Right common carotid artery plus branches (tissue), 1 donor: ENCODE results near the genes DCTN4, ANXA6, FAT2 and NMUR2.

DNA sequence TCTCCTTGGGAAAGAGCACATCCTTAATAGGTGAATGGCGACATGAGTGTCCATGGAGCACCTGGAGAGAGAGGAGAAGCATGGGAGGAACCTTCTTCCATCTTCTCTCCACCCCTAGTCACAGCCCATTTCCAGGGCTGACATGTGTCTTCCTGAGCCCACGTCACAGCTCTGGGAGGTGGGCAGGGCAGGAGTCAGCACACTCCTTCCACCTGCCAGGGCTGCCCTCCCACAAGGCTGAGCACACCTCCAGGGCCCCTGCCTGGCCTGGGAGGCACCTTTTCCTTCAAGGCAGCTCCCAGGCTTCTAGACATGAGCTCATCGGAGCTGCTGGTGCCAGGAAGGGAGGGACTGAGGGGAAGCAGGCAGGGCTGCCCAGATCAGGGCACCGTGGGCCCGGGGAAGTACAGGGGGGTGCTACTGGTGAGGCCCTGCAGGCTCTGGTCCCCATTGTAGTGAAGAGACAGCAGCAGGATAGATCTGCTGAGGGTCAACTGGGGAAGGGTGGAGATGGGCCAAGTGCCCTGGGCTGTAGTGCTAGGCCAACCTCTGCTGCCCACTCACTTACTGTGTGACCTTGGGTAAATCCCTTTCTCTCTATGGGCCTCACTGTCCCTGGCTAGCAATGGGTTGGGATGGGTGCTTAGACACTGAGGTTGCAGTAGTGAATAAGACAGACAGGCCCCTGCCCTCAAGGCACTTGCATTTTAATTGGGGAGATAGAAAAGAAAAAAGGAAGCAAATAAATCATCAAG is 13.5 kb upstream of the SYNPO start:
- PRO-cap = bidirectional peak, plus-strand start at position 450 of the sequence, minus-strand start at position 308 of the sequence

- PRO-cap = no peak
Observed at GRCh38 chr5:150630904-150631577, 9.4 kb upstream of the SYNPO start.

DNA sequence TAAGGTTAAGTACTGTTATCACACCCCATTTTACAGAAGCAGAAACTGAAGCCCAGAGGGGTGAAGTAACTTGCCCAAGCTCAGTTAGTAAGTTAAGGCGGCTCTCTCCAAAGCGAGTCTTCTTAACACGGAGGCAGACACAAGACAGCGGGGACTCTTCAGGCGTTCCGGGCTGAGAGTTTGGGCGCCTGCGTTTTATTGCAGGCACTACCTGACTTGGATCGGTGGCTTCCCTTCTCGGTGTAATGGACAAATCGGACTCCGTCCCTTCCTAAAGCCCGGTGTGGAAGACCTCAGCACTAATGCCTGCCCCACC is 5.0 kb upstream of the MYOZ3 start:
- PRO-cap = no peak

DNA sequence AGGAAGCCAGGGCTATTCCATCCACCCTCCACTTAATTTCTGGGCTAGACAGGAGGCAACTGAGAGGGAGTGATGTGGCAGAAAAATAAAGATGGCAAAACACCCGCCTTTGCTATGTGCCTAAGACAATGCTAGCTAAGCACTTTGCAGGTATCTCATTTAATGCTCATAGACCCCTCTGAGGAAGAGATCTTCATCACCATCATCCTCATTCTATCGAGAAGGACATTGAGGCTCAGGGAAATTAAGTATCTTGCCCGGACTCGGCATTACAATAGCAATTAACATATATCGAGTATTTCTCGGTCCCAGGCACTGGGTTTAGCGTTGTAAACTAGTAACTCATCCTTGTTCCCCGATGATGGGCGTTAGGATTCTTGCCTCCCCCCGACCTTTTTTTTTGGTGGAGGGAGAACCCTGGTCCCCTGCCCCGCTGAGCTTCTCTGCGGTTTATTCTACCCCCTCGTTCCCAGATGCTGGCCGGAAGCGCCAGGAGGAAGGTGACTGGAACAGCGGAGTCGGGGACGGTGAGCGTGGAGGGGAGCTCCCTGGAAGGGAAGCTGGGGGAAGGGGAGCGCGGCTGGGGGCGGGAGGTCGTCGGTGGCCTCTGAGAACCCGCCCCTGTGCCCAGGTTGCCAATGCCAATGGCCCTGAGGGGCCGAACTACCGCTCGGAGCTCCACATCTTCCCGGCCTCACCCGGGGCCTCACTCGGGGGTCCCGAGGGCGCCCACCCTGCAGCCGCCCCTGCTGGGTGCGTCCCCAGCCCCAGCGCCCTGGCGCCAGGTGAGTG is 10.3 kb downstream of the MYOZ3 start:
- PRO-cap = no peak

- PRO-cap = bidirectional peak, plus-strand start at chr5:150758775, minus-strand start at chr5:150758507; bidirectional peak, plus-strand start at chr5:150759139, minus-strand start at chr5:150759006
Observed at GRCh38 chr5:150758135-150759436, at the start of gene DCTN4. Gene DCTN4, minus strand, starts transcription at chr5:150759017.

- PRO-cap = bidirectional peak, plus-strand start at chr5:150763363, minus-strand start at chr5:150763176; unidirectional peak, plus-strand start at chr5:150763363; bidirectional peak, plus-strand start at chr5:150763537, minus-strand start at chr5:150763450
Observed at GRCh38 chr5:150763118-150763920, 4.5 kb upstream of the DCTN4 start.

DNA sequence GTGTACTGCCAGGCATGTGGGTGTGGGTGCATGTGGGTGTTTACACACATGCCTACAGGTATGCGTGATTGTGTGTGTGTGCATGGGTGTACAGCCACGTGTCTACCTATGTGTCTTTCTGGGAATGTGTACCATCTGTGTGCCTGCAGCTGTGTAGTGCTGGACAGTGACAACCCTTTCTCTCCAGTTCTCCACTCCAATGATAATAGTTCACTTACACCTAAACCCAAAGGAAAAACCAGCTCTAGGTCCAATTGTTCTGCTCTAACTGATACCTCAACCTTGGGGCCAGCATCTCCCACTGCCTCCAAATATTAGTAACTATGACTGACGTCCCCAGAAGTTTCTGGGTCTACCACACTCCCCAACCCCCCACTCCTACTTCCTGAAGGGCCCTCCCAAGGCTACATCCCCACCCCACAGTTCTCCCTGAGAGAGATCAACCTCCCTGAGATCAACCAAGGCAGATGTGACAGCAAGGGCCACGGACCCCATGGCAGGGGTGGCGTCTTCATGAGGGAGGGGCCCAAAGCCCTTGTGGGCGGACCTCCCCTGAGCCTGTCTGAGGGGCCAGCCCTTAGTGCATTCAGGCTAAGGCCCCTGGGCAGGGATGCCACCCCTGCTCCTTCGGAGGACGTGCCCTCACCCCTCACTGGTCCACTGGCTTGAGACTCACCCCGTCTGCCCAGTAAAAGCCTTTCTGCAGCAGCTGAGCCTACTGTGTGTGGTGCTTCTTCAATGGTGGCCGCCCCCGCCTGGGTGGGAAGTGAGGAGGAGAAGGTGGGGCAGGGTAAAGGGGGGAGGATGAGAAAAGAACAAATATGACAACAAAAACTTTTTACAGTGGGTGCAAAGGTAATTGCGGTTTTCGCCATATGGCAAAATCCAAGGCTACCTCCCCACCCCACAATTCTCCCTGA is 8.2 kb downstream of the GPX3 start:
- PRO-cap = no peak

- PRO-cap = no peak
Observed at GRCh38 chr5:151052049-151052394, 28.8 kb downstream of the TNIP1 start.

DNA sequence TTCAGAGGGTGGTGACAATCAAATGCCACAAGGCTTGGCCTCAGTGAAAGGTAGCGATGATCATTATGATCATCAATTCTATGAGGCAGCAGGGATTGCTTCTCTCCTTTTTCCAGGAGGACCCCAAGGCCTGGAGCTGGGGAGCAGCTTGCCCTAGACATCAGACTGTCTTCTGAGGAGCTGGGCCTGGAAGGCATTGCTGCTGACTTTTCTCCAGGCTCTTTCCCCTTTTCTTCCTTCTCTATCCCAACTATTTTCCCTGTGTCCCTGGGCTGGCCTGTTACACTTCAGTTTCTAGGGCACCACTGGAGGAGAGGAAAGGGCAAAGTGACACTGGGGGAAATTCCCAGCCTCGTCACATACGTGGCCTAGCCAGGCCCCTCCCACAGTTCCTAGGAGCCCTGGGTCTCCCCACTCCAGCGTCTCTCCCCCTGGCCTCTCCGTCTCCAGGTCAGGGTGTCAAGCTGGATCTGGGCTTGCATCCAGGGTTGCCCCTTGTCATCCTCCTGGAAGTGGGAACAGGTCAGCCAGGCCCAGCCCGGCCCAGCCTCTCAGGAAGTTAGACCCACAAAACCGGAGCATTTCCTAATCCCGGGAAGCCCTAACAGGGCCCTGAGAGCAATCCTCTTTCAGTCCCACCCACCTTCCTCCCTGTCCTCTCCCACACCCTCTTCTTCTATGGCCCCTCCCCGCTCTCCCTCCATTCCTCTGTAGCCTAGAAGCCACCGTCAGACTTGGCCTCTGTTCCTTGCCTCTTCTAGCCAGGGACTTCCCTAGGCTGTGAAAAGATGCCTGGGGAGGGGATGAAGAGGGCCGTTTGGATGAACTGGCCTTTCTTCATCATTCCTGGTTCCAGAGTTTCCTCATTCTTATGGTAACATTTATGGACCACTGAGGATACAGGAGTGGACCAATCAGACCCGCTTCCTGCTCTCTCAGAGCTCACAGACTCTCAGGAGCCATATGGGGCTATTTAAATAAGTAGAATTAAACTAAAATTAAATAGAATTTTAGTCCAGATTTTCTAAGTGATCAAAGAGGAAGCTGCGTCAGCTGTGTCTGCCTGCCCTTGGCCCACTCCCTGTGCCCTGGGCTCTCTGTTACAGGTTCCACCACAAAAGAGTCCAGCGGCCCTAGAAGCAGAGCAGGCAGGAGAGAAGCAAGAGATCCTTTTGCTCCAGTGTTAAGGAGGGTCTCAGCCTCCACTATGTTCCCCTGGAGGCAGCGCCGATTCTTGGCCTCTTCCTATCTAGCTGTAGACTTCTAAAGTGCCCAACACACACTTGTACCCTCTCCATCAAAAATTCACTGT is 4.9 kb upstream of the TNIP1 start:
- PRO-cap = unidirectional peak, minus-strand start at position 614 of the sequence

GRCh38 chr5:151098081-151098628 is 17.3 kb upstream of the TNIP1 start:
- PRO-cap = no peak

GRCh38 chr5:151118858-151119390 is 38.1 kb upstream of the TNIP1 start:
- PRO-cap = no peak

DNA sequence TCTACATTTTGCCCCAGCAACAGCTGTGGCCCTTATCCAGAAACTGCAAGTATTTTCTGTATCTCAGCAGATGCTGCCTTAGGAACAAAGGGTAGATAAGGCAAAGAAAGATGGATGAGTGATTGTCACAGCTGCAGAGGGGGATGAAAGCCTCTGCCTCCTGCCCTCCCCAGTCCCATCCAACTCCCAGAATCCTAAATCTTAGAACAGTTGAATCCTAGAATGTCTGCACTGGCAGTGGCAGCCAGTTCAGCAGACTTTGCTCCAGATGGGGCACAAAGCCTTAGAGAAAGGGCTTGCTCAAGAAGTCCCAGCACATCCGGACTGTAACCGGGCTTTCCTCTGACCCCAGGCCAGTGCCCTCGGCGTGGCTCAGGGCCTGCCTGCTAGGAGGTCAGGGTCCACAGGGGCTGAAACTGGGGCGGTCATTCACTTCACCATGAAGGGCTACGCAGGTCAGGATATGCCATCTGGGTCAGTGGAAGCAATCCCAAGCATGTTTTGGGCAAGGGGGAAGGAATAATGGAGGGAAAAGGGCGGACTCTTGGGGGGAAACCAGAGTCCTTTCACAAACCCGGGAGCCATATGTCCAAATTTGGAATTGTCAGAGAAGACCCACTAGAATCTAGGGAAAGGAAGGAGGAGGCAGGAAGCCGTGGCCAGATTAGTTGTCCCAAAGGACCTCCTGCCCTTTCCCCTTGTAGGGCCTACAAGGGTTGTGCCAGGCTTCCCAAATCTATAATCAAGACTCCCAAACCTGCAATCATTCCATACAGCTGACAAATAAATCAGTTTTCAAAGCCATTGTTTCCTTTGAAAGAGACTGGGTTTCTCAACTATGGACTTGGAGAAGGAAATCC is 1.3 kb downstream of the ANXA6 start:
- PRO-cap = unidirectional peak, plus-strand start at position 209 of the sequence; unidirectional peak, plus-strand start at position 356 of the sequence; bidirectional peak, plus-strand start at position 621 of the sequence, minus-strand start at position 585 of the sequence

DNA sequence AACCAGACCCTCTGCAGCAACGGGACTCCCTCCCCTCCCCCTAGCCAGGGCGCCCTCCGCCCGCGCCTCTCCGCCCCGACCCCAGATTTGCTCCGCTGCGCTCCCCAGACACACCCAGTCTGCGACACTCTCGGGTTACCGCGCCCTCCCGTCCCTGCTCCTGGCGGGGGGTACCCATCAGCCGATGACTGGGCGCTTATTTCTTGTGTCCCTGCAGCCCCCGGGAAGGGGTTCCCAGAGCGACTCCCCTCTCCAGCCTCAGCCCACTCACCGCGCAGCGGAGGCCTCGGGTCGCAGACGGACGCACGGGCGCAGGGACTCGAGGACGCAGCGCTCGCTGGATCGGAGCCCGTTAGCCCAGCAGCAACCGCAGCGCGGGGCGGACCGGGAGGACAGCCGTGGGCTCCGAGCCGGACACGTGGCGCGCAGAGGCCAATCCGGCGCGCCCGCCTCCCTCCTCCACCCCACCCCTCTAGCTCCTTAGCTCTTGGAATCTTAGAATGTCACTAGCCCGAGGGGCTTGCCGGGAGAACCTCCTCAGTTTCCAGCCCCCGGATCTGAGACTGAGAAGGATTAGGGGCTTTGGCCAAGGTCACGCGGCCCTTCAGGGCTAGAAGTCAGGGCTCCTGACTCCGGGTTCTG is at the start of gene ANXA6:
ANXA6 (minus strand) TSS at position 371 of the 642 bp plus-strand sequence.
- PRO-cap = unidirectional peak, minus-strand start at position 121 of the sequence; bidirectional peak, plus-strand start at position 509 of the sequence, minus-strand start at position 336 of the sequence

DNA sequence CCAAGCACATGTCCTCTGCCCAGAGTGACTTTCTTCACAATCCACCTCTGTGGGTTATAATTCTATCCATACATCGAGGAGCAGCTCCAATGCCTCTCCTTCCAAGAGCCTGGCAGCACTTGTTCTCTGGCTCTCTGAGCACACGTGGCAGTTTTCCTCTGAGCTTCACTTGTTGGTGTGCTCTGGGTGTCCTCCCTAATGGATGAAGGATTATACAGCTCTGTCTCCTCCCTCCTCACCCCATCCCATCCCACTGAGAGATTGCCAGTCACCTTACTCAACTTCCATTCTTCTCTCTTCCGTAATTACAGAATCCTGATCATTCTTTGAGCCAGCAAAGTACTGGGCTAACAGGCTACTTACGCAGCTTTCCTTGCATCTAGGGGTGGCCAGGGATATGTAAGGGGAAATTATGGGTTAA is 6.1 kb upstream of the CCDC69 start:
- PRO-cap = unidirectional peak, minus-strand start at position 174 of the sequence

DNA sequence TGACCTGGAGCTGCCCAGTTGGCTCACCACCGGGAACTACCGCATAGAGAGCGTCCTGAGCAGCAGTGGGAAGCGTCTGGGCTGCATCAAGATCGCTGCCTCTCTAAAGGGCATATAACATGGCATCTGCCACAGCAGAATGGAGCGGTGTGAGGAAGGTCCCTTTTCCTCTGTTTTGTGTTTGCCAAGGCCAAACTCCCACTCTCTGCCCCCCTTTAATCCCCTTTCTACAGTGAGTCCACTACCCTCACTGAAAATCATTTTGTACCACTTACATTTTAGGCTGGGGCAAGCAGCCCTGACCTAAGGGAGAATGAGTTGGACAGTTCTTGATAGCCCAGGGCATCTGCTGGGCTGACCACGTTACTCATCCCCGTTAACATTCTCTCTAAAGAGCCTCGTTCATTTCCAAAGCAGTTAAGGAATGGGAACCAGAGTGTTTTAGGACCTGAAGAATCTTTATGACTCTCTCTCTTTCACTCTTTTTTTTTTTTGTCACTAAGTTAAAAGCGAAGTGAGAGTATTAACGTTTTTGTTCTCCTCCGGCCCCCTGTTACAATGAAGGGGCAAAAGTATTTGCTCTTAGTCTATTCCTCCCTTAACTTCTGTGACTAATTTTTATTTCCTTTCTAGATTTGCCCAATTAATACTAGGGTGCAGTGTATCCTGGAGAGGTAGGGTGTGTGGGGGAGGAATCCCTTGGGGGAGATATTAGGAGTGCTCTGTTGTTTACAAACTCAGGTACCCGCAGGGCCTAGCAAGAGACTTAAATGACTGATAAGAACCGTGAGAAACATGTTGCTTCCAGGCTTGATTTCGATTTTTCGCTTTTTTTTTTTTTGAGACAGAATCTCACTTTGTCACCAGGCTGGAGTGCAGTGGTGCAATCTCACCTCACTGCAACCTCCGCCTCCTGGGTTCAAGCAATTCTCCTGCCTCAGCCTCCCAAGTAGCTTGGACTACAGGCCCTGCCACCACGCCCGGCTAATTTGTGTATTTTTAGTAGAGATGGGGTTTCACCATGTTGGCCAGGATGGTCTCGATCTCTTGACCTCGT is 14.7 kb downstream of the GM2A start:
- PRO-cap = no peak

GRCh38 chr5:151268391-151269464 is 15.7 kb downstream of the GM2A start:
- PRO-cap = no peak

- PRO-cap = no peak
Observed at GRCh38 chr5:151590995-151591729, at the start of gene FAT2. Gene FAT2, minus strand, starts transcription at chr5:151591331.

- PRO-cap = no peak
Observed at GRCh38 chr5:151682852-151683394, 3.8 kb downstream of the SPARC start.

- PRO-cap = no peak
Observed at GRCh38 chr5:151686326-151686483, 510 bp downstream of the SPARC start.

- PRO-cap = no peak
Observed at GRCh38 chr5:152405095-152405585, at the start of gene NMUR2. Gene NMUR2, minus strand, starts transcription at chr5:152405279.